SP-49 (cell line): ENCODE results near the gene IKBIP.

GRCh38 chr12:96141451-96141933 lies 52.7 kb upstream of the ELK3 start:
- PRO-cap = no peak

DNA sequence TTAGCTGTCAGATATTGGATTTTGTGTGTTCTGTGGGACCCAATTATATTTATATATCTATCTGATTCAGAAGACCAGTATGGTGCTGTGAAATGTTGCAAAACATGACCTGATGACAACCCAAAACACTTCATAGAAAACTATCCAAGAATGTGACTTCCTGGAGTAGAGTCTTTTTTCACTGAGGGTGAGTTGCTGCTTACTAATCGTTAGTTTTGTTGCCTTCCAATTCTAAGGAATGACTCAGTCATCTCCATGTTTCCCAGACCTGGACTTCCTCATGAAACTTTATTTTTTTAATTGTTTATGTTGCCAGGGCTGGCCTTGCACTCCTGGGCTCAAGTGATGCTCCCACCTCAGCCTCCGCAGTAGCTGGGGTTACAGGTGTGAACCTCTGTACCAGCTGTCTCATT lies 3.8 kb downstream of the ELK3 start:
- PRO-cap = no peak

GRCh38 chr12:96219552-96220252 lies 25.5 kb downstream of the ELK3 start:
- PRO-cap = no peak

- PRO-cap = no peak
Observed at GRCh38 chr12:96246904-96247936, 53.0 kb downstream of the ELK3 start.

DNA sequence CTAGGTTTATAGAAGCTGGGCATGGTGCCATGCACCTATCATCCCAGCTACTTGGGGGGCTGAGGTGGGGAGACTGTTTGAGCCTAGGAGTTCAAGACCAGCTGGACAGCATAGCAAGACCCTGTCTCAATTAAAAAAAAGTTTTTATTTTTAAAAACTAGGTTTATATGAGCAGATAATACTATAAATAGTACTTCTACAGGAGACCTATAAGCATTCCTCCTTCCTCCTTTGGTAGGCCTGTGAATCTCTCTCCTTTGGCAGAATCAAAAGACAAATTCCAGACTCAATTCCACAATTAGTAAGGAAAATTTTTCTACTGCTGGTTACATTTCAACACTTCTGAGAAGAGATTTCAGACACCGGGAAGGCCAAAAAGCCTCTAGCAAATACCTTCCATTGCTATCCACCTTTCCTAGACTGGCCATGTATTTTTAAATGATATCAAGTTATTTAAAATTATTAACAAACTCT lies 34.5 kb downstream of the CDK17 start:
- PRO-cap = no peak

- PRO-cap = no peak
Observed at GRCh38 chr12:96392412-96392806, 7.8 kb downstream of the CDK17 start.

DNA sequence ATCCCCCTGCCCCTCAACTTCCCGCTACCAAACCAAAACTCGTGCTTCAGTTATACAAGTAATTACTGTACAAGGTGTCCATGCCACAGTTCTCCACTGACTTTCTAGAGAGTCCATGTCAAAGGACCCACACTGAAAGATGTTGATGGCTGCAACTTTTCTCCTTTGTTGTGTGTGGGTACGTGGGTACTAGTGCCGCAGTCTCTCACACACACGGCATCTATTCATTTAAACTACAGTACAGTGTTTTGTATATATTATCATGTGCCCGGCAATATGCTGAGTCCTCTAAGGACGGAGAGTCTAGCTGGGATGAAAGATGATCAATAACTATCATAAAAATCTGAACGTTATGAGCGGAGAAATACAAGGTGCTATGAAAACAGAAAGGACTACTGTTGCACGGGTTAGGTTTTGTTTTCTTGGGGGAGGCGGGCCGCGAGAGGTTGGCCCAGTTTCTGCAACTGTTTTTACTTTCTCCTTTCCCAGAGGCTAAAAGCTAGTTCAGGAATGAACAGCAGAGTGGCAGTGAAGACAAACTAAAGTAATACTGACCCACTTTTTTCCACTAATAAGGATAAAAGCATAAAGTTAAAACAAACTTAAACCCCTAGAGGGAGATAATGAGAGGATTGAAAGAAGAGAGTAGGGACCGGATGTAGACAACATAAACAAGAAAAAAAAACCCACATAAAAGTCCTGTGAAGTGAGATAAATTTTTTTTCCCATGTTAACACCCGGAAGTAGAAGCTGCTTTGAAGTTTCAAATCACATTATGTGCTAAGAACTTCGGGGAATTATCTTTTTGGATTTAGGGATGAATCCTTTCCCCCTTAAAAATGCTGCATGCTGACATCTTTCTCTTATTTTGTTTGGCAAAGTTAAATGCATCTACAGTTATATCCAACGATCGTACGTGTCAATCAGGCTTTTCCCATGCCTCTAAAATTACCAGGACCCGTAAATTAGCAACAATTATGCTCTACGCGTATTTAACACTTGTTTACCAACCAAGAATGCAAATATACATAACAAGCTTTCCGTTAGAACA lies 879 bp upstream of the CDK17 start:
- PRO-cap = unidirectional peak, plus-strand start at position 83 of the sequence; unidirectional peak, minus-strand start at position 573 of the sequence

- PRO-cap = no peak
Observed at GRCh38 chr12:96502637-96503088, 13.3 kb downstream of the CFAP54 start.

- PRO-cap = no peak
Observed at GRCh38 chr12:96907658-96908094, 619 bp downstream of the NEDD1 start.

DNA sequence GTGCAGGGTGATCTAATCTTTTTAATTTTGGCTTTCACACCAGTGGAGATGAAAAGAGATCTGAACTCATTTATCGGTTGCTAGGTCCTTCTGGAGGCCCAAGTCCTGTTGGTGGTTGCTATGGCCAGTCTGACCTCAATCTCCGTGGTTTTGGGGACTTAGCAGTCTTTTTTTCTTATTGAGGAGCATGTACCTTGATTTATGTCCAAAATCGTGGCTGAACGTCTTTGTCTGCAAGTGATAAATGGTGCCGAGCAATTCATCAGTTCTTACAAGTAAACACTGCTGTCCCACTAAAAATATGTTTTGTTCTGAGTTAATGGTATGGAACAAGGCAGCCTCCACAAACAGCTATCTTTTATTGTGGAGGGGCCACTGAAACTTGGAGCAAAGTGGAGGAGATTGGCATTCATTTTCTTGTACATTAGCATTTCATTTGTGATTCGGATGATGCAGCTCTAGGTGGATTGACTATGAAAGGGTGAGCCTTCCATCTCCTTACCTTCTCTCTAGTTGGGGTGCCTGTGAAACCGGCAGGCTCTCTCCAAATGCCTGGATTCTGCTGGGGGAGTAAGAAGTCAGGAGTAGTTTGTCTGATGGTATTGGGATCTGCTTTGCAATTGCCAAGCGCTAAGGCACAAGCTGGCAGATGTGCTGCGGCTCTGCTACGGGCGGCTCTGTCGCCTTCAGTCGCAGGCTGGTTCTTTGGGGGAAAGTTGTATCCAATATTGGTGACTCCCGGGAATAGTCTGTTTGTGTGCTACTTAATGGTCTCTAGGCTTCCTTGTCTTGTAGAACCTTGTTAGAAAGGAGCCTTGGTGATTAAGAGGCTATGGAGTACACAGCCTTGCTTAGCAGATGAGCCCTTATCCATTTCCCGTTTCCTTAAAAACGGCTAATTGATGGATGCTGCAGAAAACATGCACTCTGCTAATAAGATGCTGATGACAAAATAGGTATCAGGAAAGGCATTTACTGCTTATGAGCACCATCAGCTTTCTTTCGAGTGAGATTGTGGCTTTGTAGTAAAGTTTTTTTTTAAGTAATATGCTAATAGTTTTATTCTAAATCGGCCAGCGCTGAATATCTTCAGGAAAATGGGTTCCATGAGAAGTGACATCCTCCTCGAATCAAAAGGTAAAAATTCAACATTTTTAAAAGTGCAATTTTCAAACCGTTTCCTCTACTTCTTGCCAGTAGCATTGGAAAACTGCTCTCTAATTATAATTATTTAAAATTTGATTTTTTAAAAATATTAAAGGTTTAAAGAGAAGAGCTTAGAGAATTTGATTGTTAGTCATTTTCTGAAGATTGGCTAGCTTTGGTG lies 558.0 kb downstream of the NEDD1 start:
- PRO-cap = no peak

DNA sequence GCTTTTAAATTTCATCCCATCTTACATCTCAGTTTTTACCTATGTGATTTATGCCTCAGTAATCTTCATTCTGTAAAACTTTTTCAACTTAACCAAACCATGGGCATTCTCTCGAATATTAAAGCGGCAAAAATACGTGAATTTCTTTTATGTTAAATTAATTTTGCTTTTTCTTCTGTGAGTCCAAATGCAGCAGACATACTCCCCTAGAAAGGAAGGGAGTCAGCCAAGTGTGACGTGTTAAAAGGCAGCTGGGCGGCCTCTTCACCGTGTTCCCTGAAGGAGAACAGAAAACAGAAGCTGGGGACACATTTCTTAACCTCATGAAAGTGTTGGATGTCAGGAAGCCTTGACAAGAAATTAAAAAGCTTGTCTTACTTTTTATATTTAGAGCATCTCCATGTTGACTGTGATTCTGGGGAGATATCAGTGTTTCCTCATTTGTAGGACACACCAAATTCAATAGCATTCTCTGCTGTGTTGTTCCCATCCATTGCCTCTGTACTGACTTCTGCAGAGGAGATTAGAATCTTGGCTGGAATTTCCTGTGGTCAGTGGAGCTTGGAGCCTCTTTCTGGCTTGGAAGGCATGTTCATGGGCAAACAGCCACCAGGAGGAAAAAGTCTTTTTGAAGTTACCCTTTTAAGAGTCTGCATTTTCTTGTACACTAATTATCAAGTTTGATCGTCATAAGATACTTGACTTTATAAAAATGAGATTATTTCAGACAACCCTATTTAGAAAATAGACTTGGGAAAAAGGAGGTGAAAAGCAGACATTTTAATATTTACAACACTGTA lies 649.3 kb downstream of the NEDD1 start:
- PRO-cap = no peak

DNA sequence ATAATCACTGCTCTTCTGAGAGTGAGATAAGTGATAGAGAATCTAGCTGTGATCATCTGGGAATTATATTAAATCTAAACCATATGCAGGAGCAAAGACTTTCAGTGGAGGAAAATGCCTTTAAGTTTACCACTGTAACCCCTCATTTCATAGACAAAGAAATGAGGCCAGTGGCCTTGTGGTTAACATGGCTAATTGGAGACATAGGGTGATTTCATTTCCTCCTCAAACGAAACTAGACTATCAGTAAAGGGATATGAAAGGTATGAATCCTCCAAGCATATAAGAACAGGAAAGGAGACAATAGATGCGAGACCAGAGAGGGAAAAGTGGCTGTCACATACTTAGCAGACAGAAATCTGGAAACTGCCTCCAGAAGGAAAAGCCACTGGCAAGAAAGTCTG lies 240.6 kb upstream of the TMPO start:
- PRO-cap = no peak

GRCh38 chr12:98644670-98645352 lies at the start of gene IKBIP:
IKBIP (minus strand) TSS chr12:98644788.
- PRO-cap = unidirectional peak, minus-strand start at chr12:98644788; bidirectional peak, plus-strand start at chr12:98645290, minus-strand start at chr12:98645027

GRCh38 chr12:98670641-98671185 lies 25.6 kb downstream of the APAF1 start:
- PRO-cap = no peak

- PRO-cap = no peak
Observed at GRCh38 chr12:100128078-100128658, 14.5 kb downstream of the BLTP3B start.

DNA sequence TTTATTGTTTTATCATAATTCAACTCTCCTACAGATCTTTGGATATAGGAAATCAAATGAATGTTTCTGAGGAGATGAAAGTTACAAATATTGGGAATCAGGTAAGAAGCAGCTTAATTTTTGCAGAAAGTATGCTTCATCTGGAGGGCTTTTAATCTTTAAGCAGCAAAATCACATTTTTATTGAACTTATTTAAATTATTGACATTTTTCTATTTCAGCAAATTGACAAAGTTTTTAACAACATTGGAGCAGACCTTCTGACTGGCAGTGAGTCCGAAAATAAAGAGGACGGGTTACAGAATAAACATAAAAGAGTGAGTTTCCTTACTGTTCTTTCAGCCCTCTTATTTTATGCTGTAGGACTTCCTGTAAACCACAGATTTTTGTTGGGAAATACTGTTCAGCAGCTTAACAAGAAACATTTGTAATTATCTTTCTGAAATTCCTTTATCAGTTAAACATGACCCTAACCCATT lies 21.2 kb upstream of the SLC17A8 start:
- PRO-cap = no peak

DNA sequence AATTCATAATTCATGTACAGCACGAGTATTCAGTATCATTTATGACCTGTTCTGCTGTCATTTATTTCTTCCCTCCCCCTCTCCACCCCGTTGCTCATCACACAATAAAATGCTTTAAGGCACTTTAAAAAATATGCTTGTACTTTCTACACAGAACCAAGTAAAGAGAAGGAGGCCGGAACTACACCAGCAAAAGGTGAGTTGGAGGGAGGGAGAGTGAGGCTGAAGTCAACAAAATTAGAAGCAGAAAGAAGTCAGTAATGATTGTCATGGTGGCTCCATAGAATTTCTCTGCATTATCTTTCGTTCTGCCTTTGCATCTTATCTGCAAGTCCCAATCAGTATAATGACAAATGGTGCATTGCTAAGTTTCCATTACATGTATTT lies 22.3 kb downstream of the MYBPC1 start:
- PRO-cap = no peak

- PRO-cap = no peak
Observed at GRCh38 chr12:101665931-101666227, 31.6 kb upstream of the CHPT1 start.

DNA sequence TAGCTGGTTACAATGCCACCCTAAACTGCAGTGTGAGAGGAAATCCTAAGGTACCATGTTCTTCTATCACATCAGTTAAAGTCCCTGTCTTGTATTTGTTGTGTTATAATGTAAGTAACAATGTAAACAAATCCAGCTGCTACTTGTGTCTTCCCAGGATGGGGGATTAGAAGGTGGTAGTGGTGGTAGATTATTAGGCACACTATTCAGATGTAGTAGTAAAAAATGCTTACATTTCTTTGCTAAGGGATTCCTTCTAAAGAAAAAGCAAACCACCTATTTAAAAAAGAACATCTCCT lies 19.3 kb upstream of the CHPT1 start:
- PRO-cap = no peak

DNA sequence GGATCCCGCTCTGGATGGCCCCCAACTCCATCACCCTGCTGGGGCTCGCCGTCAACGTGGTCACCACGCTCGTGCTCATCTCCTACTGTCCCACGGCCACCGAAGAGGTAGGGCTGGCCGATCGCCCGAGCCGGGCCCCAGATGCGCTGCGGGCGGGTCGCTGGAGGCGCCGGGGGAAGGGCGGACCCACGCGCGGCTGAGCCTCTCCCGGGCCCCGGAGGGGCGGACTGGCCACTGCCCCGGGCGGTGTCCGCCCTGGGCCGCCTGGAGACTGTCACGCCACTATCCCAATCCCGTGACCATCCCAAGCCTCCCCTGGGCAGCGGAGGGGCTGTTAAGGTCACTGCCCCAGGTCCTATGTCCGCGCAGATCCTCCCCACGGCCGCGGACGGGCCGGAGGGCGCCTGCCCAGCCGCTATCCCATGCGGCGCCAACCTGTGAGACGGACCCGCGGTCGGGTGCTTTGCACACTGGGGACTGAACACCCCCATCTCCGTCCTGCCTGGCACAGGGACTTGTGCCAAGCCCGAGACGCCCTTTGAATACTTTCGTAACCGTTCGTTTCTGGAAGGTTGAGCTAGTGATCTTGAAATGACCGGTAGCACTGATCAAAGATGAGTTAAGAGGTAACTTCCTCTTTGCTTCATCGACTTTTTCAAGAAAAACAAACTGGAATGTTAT lies 728 bp downstream of the CHPT1 start:
- PRO-cap = unidirectional peak, minus-strand start at position 547 of the sequence